Panc1 (cell line): ENCODE measurements around a stretch of chr15.

- RRBS, 2 experiments: 90 to 95% methylated on average over 3 of the region's 6 CpGs
Observed at GRCh38 chr15:75723089-75723484, 754 bp upstream of the ODF3L1 start.

GRCh38 chr15:75738414-75739504 lies 14.9 kb downstream of the ODF3L1 start:
- RRBS, 2 experiments: 1 to 6% methylated on average over 12 to 16 of the region's 78 CpGs

DNA sequence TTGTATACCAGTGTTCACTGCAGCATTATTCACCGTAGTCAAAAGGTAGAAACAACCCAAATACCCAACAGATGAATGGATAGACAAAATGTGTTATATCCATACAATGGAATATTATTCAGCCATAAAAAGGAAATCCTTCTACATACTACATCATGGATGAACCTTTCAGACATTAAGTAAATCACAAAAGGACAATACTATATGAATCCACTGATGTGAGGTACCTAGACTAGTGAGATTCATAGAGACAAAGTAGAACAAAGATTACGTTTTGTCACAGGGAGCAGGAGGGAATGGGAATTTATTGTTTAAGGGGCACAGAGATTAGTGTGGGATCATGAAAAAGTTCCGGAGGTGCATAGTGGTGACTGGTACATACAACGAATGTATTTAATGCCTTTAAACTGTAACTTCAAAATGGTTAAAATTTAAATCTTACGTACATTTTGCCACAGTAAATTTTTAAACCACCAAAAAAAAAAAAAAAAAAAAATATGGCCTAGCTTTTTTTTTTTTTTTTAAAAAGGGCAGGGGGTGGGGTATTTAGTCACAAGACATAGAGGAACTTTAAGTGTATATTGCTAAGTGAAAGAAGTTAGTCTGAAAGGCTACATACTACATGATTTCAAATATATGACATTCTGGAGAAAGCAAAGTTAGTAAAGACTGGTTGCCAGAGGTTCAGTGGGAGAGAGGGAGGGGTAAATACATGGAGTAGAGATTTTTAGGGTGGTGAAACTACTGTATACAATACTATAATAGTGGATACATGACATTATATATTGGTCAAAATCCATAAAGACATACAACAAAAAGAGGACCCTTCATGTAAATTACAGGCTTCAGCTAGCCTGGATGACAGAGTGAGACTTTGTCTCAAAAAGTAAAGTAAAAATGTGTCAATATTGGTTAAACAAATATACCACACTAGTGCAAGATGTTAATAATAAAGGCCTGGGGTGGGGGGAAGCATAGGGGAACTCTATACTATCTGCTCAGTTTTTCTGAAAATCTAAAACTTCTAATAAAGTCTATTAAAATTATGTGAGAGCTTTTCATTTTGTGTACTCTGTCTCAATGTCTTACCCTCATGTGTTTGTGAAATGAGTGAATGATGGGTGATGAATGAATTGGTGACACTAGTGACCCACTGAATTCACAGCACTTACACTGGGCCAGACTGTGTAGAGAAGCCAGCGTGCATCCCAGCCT lies 38.2 kb downstream of the FBXO22 start:
- RRBS, 2 experiments: no CpG with 5 or more reads among the region's 6 CpGs

GRCh38 chr15:76150255-76150882 lies 90.6 kb downstream of the TMEM266 start:
- RRBS, 2 experiments: no CpG with 5 or more reads among the region's 10 CpGs

GRCh38 chr15:76150883-76151421 lies 91.2 kb downstream of the TMEM266 start:
- RRBS, 2 experiments: no CpG with 5 or more reads among the region's 8 CpGs

GRCh38 chr15:76161177-76161619 lies 101.4 kb downstream of the TMEM266 start:
- RRBS, 2 experiments: no CpG with 5 or more reads among the region's 11 CpGs

GRCh38 chr15:76300270-76301025 lies 10.8 kb downstream of the ETFA start:
- RRBS, 2 experiments: no CpG with 5 or more reads among the region's 5 CpGs

GRCh38 chr15:76311833-76312066 lies 481 bp upstream of the ETFA start:
- RRBS, 2 experiments: no CpG with 5 or more reads among the region's 5 CpGs

DNA sequence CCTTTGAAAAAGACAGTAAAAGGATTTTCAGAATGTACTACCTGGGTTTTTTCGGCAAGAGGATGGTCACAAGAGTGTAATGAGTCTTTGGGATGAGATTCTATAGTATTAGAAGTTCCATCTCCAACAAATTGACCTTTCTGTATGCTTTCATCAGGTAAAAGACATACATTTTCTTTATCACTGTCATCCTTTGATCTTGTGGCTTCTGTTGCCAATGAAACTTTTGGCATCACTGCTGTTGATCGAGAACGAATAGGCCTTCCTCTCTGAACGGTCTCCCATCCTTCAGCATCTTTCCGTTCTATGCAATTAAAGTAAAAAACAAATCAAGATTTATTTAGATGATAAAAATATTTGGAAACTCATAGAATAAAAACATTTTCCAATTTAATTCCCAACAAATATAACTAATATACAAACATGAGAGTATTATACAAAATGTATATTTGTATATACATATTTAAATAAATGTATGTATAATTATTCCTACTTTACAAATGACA lies 130.3 kb downstream of the SCAPER start:
- RRBS, 2 experiments: no CpG with 5 or more reads among the region's 5 CpGs

- RRBS, 2 experiments: no CpG with 5 or more reads among the region's 3 CpGs
Observed at GRCh38 chr15:76902489-76902872, 2.7 kb downstream of the SCAPER start.

- RRBS, 2 experiments: 7% methylated on average over 5 of the region's 37 CpGs; no CpG with 5 or more reads in 1 of the 2 experiments
Observed at GRCh38 chr15:76904230-76905077, 686 bp downstream of the SCAPER start.

GRCh38 chr15:77021907-77022573 lies 27.1 kb downstream of the PSTPIP1 start:
- RRBS, 2 experiments: no CpG with 5 or more reads among the region's 9 CpGs

GRCh38 chr15:77036720-77037359 lies 34.1 kb downstream of the TSPAN3 start:
- RRBS, 2 experiments: no CpG with 5 or more reads among the region's 19 CpGs

DNA sequence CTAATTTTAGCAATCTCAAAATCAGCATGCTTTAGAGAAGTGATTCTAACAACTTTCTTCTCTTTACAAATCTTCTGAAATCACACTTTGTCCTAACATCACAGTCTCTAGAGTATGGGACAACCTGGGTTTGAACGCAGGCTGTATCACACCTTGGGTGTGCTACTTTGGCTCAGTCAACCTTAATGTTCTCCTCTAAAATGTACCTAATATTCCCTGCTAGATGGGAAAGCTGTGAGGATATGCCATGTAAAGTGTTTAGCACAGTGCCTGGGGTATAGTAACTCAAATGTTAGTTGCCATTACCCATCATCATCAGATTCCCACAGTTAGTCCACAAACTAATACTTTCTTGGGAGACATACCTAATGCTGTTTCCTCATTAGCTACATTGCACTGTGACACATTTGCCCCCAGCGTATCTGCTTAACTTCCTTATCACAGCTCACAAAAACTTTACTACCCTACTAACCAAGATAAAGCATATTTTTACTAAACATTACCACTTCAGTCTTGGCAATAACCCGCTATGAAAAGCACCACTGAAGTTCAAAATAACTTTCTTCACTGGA lies 3.0 kb downstream of the TSPAN3 start:
- RRBS, 2 experiments: no CpG with 5 or more reads among the region's 3 CpGs

- RRBS, 2 experiments: no CpG with 5 or more reads among the region's 11 CpGs
Observed at GRCh38 chr15:77178817-77179386, 108.0 kb upstream of the TSPAN3 start.

- RRBS, 2 experiments: no CpG with 5 or more reads among the region's 5 CpGs
Observed at GRCh38 chr15:77493066-77493750, 72.5 kb downstream of the HMG20A start.

DNA sequence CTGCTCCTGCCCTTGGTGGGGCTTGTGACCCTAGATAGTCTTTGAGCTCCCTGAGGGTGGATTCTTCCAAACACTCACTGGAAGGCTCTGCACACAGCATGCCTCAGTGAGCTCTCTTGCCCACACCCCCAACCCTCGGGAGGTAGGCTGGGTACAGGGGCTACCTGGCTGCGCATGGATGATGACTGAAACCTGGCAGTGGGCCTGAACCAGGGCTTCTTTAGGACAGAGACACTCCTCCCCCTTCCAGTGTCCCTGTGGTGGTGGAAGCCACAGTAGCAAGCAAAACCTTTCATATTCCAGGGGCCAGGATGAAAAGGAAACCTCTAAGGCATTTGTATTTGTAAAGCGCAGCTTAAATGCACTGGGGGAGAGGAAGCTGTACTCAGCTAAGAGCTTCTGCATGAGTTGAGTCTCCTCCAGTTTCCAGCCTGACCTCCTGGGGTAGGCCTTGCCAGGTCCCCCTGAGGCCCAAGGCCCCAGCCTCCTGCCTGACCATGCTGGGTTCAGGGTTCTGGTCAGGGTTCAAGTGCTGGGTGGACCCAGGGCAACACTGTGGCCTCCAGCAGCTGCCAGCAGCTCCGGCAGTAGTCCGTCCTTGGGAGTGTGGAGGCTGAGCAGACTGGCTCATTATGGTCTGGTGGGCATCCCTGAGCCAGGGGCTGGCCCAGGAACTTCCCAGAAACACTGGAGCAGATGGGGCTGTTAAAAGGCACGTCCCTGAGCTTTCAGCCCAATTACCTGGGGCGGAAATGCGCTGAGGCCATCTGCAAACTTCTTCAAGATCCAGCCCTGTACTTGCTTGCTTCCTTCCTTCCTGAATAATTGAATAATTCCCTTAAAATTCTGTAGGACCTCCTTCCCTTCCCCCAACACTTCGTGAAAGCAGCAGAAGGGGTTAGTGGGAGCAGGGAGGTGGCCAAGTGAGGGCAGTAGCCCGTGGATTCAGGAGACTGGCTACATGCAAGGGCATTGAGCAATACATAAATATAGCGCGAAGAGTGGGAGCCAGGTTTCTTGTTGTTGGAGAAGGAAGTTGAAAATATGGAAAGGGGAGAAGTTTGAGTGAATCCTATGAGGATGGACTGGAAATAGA lies 89.8 kb downstream of the HMG20A start:
- RRBS, 2 experiments: no CpG with 5 or more reads among the region's 12 CpGs

DNA sequence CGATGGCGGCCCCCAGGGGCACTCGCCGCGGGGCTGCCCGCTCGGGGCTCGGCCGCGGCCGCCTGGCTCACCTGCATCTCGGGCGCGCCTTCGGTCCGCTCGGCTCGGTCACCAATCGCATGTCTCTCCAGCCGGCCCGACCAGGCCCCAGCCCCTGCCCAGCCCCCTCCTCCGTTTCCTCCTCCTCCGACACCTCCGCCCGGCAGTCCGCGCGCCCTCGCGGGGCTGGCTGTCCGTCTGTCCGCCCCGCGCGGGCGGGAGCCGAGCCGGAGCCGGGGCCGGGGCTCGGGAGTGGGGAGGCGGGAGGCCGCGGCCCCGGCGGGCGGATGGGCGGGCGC lies 504 bp downstream of the LINGO1 start:
- RRBS, 2 experiments: under 1 to 4% methylated on average over 29 of the region's 49 CpGs

DNA sequence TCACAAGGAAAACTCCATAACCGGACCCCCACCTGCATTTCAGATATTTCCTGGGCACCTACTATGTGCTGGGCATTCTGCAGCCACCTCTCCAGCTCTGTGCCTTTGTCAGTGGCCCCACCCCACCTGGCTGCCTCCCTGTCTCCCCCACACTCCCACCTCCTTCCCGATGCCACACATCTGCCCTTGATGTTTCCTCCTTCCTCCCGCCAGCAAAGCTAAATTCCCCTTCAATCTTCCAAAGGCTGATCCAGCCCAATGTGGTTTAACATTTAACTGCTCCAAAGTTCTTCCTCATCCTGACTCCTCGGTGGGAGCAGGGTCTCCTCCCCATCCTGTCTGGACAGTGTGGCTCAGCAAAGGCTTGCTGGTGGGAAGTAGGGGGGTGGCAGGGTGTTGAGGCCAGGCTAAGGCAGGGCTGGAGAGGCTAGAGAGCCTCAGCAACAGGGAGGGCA lies 123.0 kb upstream of the LINGO1 start:
- RRBS, 2 experiments: no CpG with 5 or more reads among the region's 4 CpGs